ENCODE measurements around the genes PAX9 and KLHL28.

- RRBS, result no CpG with 5 or more reads among the region's 12 CpGs
Measured at GRCh38 chr14:36516659-36517040, 3.4 kb downstream of the NKX2-1 start.

GRCh38 chr14:36659598-36660446, 1.8 kb upstream of the PAX9 start:
- RRBS, result no CpG with 5 or more reads among the region's 22 CpGs

DNA sequence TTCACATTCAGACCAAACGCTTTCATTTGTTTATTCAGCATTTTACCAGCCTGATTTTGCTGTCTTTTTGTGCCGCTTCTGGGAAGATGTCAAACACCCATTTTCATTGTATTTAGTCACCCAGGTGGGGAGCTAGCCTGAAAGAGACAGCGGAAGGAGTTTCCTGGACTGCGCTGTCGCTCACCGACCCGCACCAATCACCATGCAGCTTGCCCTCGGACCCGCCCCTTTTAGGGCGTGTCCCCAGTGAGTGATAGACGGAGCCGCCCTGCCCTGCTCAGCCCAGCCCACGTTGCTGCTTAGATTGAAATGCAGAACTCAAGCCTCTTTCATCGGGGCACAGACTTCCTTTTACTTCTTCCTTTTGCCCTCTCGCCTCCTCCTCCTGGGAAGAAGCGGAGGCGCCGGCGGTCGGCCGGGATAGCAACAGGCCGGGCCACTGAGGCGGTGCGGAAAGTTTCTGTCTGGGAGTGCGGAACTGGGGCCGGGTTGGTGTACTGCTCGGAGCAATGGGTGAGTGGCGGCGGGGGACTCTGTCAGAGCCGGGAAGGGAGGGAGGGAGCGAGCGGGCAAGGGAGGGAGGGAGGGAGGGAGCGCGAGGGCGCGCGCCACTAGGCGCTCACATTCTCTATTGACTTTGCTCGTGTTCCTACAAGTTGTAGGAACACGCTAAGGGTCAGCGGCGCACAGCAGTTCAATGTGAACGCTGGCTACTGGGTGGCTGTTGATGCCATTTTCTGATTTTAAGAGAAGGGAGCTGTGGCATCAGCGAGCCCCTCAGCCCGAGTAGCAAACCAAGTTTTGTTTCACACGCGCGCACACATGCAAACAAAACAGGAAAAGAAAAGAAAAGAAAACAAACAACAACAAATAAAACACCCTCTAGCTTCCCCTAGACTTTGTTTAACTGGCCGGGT, at the start of gene PAX9:
TSS of gene PAX9 (plus strand) at position 280 of the 917 bp plus-strand sequence.
- RRBS, result 3% methylated on average over 9 of the region's 49 CpGs

- RRBS, result no CpG with 5 or more reads among the region's 8 CpGs
Measured at GRCh38 chr14:36856056-36856435, 194.4 kb downstream of the PAX9 start.

GRCh38 chr14:37582669-37583241, 12.3 kb downstream of the FOXA1 start:
- RRBS, result no CpG with 5 or more reads among the region's 5 CpGs

GRCh38 chr14:37649163-37649754, 53.8 kb downstream of the TTC6 start:
- RRBS, result no CpG with 5 or more reads among the region's 6 CpGs

DNA sequence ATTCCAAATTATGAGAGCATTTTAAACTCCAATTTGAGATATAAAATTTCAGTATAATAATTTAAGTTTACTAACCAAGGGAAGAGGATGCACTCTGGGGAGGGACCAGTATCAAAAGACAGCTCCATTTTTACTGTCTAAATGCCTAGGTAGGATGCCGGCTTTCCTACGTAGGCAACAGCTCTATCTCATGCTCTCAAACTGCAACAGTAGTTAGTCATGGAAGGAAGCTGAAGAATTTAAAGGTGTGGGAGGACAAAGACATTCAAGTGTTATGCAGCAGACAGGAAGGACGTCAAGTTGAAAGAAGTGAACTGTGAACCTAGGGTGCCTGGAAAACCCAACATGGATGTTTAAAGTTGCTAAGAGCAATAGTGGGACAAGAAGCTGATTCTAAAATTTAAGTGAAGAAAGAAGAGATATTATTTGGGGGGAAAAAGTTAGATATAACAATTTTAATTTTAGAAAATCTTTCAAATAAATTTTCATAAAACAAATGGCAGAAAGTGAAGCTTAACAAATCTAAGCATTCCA, 5.9 kb downstream of the SEC23A start:
- RRBS, result no CpG with 5 or more reads among the region's 3 CpGs

GRCh38 chr14:39180946-39182072, 6.3 kb downstream of the PNN start:
- RRBS, result no CpG with 5 or more reads among the region's 12 CpGs

- RRBS, result no CpG with 5 or more reads among the region's 2 CpGs
Measured at GRCh38 chr14:39184831-39185681, 10.0 kb downstream of the PNN start.

DNA sequence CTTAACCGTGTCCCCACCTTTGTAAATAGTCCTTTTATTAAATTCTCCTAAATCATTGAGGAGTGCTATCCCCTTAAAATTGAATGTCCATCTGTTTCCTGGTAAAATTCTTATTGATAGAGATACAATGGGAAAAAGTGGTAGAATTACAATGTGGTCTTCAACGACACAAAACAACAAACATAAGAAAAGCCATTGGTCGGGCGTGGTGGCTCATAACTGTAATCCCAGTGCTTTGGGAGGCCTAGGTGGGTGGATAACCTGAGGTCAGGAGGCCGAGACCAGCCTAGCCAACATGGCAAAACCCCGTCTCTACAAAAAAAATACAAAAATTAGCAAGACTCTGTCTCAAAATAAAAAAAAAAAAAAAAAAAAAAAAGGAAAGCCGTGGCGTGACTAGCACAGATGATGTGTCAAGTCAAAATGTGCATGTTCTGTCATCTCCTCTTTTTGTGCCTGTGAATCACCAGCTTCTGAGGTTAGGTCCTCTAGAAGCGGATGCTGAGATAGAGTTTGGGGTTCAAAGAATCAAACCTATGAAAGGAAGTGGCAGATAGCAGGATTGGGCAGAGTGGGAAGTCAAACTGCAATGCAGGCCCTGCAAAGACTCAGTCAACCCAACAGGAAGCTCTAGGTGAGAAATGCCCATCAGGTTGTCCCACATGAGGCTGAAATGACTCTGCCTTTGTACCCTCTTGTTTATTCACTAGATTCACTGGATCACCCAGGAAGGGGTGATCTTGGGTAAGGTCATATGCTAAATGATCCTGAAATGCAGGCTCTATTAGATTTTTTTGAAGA, 4.7 kb upstream of the MIA2 start:
- RRBS, result no CpG with 5 or more reads among the region's 9 CpGs

DNA sequence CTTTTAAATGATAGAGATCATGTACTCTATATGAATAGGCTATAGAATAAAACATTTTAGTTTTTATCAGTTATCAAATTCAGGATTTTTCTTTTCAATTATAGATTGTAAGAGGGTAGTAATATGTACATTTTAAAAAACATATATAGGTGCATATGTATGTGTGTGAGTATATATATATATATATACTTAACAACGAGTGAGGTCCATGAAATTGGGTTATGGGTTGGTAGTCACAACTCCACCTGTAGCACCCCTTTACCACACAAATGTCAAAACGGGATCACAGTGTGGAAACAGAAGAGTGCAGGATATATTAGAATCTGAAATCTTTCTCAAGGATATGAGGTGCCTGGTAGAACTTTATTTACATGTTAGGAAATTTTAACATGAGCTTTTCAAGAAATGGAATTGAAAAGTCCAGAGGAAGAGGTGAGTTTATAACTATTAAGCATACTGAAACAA, 31.3 kb downstream of the MIA2 start:
- RRBS, result no CpG with 5 or more reads among the region's 2 CpGs

DNA sequence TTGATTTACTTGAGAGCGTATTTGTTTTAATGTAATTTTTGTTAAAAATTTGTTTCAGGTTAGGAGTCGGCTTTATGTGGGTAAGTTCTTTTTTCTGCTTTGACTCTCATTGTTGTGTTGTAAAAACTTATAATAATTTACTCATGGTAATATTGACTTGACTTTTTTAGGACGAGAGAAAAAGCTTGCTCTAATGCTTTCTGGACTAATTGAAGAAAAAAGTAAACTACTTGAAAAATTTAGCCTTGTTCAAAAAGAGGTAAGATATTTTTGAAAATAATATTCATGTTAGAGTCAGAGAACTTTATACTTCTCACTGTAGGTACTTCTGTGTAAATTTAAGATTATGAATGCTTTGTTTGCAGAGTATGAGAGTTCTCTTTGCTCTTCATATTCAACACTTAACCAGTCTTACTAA, 45.6 kb downstream of the MIA2 start:
- RRBS, result no CpG with 5 or more reads among the region's 3 CpGs

DNA sequence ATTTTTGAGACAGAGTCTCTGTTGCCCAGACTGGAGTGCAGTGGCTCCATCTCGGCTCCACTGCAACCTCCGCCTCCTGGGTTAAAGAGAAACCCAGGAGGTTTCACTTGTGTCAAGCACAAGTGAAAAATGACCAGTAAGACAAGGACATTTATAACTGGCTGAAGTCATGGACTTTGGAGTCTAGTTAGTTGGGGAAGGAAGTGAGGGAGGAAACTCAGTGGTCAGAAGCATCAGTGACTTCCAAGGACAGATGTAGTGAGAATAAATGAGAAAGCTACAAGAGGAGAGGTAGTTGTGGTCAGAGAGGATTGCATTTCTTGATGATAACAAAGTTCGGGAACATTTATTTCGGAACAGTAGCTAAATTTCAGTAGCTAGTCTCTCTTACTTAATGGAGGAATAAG, 85.3 kb downstream of the FBXO33 start:
- RRBS, result no CpG with 5 or more reads among the region's 4 CpGs

- RRBS, result no CpG with 5 or more reads among the region's 2 CpGs
Measured at GRCh38 chr14:40445849-40446228, 1013.6 kb upstream of the FBXO33 start.

- RRBS, result no CpG with 5 or more reads among the region's 27 CpGs
Measured at GRCh38 chr14:41605169-41605749, 1.4 kb upstream of the LRFN5 start.

GRCh38 chr14:44960833-44962070, at the start of gene KLHL28:
Gene KLHL28, minus strand, starts transcription at chr14:44961947.
- RRBS, result no CpG with 5 or more reads among the region's 42 CpGs

DNA sequence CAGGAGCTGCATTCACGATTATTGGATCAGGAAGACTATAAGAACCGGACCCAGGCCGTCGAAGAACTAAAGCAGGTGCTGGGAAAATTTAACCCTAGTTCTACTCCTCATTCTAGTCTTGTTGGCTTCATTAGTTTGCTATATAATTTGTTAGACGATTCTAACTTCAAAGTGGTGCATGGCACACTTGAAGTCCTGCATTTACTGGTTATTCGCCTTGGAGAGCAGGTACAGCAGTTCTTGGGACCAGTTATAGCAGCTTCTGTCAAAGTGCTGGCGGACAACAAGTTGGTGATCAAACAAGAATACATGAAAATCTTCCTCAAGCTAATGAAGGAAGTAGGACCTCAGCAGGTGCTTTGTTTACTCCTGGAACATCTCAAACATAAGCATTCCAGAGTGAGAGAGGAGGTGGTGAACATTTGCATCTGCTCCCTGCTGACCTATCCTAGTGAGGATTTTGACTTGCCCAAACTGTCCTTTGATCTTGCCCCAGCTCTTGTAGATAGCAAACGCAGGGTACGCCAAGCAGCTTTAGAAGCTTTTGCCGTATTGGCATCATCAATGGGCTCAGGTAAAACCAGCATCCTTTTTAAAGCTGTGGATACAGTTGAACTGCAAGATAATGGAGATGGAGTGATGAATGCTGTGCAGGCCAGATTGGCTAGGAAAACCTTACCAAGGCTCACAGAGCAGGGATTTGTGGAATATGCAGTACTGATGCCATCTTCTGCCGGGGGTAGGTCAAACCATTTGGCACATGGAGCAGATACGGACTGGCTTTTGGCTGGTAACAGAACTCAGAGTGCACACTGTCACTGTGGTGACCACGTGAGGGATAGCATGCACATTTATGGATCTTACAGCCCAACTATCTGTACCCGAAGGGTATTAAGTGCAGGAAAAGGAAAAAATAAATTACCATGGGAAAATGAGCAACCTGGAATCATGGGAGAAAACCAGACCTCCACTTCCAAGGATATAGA, 1.8 kb downstream of the TOGARAM1 start:
- RRBS, result no CpG with 5 or more reads among the region's 14 CpGs

DNA sequence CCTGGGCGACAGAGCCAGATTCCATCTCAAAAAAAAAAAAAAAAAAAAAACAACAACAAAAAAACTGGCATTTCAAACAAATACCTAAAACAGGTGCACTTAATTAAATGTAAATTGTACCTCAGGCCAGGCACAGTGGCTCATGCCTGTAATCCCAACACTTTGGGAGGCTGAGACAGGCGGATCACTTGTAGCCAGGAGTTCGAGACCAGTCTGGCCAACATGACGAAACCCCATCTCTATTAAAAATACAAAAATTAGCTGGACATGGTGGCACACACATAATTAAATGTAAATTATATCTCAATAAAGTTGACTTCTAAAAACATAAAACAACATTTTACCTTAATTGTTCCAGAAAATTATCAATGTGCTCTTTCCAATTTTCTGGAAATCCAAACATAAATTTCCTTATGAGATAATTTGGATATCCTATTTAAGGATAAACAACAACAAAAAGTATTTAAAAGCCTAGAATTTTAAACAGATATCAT, 20.6 kb downstream of the MIS18BP1 start:
- RRBS, result no CpG with 5 or more reads among the region's 4 CpGs

DNA sequence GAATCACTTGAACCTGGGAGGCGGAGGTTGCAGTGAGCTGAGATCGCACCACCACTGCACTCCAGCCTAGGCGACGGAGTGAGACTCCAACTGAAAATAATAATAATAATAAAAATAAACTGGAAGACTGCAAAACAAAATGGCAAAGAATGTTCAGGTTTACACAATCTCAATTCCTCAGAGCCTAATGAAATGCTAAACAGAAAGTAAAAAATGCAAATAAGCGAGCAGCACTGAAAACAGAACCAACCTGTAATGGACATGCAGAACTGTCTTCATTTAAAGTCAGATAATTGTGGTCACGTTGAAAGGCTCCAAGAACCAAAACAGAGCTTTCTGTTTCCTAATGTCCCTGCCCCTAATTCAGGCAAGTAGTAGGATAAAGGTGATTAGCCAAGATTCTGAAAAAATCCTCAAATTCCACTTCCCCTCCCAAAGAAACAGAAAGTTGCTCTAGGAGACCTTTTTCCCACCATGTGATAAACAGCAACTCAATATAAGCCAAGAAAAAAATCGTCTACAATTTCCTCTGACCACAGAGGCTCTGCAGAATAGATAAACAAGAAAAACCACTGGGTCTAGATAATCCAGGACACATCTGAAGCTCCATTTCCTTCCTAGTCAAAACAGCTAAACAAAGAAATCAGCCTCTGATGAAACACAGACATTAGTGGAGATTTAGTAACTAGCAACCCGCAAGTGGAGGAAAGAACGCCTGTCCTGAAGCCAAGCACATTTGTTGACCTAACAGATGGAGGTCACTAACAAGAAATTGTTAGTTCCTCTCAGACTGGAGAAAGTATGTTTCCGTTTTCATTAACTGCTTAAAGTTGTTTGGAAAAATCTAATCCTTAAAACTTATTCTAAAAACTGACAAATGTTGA, 3.0 kb downstream of the MIS18BP1 start:
- RRBS, result no CpG with 5 or more reads among the region's 10 CpGs

GRCh38 chr14:45251806-45252412, 1.1 kb downstream of the MIS18BP1 start:
- RRBS, result no CpG with 5 or more reads among the region's 6 CpGs

Data from aortic smooth muscle cell (primary cell).